Mesangial cell (primary cell): ENCODE measurements around the genes ADH1C and C4orf54.

GRCh38 chr4:98398518-98399225, 137.5 kb downstream of the RAP1GDS1 start:
- RAMPAGE, long total RNA: no peak

GRCh38 chr4:98399790-98400519, 138.8 kb downstream of the RAP1GDS1 start:
- RAMPAGE, long total RNA: no peak

- RAMPAGE, long total RNA: no peak
Observed at GRCh38 chr4:98564692-98565540, 93.5 kb downstream of the TSPAN5 start.

- RAMPAGE, long total RNA: no peak
Observed at GRCh38 chr4:98602517-98602954, 55.9 kb downstream of the TSPAN5 start.

GRCh38 chr4:98652918-98653461, 5.4 kb downstream of the TSPAN5 start:
- RAMPAGE, long total RNA: no peak

DNA sequence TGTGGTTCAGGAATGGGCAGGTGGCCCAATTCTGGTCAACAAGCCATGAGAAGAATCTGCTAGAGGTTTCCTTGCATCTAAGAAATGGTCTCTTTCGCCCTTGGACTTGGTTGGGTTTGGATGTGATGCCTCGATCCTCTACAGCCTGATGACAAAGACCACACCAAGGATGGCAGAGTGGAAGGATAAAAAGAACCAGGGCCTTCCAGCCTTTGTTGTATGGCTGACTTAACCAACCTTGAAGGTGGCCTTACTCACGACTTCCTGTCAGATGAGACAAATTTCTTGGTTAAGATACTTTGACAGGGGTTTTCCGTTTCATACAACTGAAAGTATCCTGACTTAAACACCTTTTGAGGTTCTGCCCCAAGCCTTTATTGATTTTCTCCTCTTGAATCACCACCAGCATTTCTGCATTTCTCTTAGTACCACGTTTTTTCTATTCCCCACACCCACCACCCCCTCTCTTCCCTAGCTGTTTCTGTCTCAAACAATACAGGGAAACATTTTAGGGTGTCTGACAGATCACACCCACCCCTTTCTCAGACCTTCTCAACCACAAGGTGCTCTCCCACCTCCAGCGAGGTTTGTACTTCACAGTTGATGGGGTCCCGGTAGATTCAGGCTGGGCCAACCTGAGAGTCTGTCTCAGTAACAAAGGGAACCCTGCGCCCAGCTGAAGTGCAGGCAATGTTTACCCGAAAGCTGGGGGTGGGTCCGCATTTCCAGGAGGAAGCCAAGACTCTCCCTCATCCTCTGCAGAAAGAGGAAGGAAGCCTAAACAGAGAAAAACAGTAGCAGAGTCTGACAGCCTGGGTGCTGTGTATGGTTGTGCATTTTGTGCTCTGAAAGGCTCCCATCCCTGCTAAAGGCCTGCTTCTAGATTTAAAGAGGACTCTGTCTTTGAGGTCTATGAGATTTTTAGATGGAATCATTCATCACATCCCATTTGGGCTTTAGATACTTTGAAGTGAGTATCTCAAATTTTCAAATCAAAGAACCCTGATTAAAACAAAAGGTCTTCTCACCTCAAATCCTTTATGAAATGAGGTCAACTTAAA, 5.1 kb upstream of the TSPAN5 start:
- RAMPAGE, long total RNA: no peak

- RAMPAGE, long total RNA: no peak
Observed at GRCh38 chr4:98839153-98839789, 89.7 kb downstream of the EIF4E start.

DNA sequence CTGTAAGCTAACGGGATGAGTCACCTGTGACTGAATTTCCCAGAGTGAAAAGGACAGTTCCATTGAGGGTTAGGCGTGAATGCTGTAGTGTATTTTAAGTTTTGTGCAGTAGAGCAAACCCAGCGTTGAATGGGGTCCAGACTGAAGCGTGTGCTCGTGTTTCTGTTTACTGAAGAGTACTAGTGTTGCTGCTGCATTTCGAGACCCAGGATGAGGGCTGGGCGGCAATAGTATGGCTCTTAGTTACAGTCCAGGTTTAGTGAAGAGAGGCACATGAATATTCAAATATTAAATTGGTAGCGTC, 985 bp downstream of the METAP1 start:
- RAMPAGE, long total RNA: no peak

- RAMPAGE, long total RNA: no peak
Observed at GRCh38 chr4:99013430-99014009, 18.0 kb downstream of the METAP1 start.

GRCh38 chr4:99024695-99025345, 29.3 kb downstream of the METAP1 start:
- RAMPAGE, long total RNA: no peak

- RAMPAGE, long total RNA: no peak
Observed at GRCh38 chr4:99089759-99090429, 1.3 kb upstream of the ADH5 start.

GRCh38 chr4:99142518-99142903, 1.6 kb downstream of the ADH4 start:
- RAMPAGE, long total RNA: no peak

GRCh38 chr4:99305951-99306595, 15.1 kb downstream of the ADH1B start:
- RAMPAGE, long total RNA: no peak

- RAMPAGE, long total RNA: no peak
Observed at GRCh38 chr4:99352622-99353600, at the start of gene ADH1C. TSS of gene ADH1C (minus strand) at chr4:99352746.

DNA sequence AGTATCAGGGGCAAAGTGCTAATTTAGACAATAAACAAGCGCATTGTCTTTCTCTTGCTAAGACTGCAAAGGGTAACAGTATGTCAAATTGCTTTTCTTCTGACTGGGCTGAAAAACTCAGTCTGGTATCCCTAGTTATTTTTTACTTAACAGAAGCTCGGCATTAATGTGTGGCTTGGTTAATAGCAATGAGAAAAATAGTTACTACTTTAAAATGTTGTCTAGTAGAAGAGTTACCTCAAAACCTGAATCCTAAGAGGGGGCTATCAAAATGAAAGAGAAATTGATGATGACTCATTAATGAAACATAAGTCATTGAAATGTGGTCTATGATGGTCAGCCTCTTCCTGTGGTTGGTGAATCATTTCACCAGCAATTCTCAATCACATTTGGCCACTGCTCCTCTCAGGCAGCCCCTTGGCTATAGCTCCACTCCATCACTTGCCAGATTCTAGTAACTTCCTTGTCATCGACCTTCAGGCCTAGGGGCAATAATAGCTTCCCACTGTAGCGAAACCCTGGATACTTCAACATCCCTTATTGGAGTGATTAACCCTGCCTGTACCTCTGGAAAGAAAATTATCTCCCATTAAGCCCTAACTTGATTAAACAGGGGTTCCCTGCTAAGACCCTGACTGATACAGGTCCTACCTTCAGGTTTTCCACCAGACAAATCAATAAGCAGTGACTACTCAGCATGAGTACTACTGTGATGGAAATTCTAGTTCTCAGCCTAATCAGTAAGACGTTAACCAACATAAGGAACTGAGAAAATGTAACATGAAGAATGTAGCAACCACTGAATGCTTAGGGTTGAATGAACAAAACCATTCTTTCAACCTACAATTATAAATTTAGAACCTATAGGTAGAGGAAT, 30.5 kb downstream of the ADH7 start:
- RAMPAGE, long total RNA: no peak

DNA sequence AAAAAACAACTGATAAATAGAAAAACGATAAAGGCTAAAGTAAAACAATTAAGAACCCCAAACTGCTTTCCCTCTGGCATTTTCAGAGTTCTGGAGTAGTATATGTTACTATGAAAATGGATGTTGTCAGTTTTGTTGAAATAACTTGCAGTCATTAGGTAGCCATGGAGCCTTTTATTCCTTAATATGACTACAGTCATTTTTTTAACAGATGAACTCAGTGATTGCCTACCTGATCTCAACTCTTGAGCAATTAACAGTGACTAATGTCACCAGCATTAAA, at the start of gene C4orf54:
Gene C4orf54, minus strand, starts transcription at position 149 of the 283 bp plus-strand sequence.
- RAMPAGE, long total RNA: no peak

DNA sequence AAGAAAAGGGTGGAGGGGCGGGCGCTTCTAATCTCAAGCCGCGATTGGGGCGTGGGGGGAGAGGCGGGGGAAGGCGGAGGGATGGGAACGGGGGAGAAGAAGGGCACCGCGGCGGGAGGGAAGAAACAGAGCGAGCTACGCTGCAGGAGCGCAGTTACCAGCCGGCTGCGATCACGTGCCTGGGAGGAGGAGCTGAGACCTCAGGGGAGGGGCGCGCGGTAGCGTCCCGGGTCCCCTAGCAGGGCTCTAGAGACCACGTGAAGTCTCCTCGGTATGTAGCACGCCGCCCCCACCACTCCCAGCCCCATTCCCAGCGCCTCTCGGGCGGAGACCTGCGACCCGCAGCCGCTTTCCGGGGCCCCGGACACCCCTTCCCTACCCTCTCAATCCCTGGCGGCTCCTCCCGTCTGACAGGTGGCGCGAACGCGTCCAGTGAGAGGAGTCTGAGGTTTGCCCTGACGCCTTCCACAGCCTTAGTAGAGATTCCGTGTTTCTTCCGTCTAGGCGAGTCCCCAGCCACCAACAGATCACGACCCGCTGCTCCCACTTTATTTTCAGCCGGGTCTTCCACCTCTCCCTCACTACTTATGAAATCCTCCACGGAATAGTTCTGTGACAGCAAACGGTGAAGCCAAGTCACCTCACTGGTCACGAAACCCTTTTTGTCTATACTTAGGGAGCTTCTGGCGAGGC, 481 bp upstream of the H2AZ1 start:
- RAMPAGE, long total RNA: no peak

GRCh38 chr4:100342847-100343123, 152.5 kb upstream of the DDIT4L start:
- RAMPAGE, long total RNA: no peak

DNA sequence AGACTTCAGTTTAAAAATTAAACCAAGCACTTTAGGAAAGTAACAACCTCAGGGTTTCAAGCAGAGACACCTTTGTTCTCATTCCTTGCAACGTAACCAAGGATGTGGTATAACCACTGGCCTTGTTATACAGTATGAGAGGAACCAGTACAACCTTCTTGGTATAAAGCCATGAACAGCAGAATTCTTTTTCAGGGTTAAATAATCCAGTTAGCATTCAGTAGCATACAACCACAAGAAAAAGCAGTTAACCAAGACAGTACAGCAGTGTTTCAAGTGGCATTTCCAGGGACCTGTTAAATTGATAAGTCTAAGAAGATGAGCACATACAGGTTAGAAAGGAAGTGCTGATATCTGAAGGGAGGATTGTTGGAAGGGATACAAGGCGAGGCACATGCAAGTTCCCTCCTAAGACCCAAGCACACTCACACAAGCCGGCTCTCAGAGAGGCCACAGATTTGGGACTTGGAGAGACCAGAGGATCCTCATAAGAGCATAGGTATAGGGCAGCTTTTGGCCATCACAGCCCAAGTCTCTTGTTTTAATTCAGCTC, 97.4 kb downstream of the NFKB1 start:
- RAMPAGE, long total RNA: no peak

DNA sequence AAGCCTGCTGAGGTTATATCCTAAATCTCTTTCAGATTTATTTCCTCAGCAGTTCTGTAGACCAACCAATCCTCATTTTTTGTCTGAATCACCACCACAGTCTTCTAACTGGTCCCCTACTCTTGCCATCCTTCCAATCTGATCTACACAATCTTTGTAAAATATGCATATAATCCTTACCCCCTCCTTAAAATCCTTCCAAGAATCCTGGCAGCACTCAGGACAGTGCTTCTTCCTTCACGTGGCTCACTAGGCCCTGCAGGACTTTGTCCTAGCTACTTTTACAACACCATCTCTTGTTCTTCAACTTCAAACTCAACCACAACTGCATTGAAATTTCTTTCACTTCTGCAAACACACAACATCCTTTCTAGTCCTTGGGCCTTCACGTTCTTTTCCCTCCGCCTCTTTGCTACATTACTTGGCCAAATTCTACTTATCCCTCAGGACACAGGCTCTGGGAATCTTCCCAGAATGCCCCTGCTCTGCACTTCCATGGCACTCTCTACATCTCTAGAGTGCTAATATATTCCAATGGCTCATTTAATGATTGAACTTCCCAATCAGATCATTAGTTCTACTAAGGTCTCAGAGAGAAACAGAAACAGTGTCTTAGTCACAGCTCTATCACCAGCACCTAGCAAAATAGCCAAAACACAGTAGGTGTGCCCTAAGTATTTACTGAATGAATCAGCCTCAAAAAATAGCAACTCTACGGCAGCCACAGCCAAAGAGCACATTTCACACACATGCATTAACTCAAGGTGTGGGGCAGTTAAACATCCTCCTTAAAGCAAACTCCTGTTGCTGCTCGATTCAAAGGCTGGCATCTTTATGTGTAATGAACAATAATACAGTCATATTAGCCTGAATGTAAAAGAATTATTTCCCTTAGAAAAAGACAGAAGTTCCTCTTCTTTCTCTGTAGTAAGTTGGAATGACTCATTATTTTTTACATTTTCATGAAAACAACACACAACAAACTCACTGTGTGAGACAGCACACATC, 73.3 kb downstream of the MANBA start:
- RAMPAGE, long total RNA: no peak